Osteoblast (primary cell): Measurements from ENCODE around the gene GLRX.

DNA sequence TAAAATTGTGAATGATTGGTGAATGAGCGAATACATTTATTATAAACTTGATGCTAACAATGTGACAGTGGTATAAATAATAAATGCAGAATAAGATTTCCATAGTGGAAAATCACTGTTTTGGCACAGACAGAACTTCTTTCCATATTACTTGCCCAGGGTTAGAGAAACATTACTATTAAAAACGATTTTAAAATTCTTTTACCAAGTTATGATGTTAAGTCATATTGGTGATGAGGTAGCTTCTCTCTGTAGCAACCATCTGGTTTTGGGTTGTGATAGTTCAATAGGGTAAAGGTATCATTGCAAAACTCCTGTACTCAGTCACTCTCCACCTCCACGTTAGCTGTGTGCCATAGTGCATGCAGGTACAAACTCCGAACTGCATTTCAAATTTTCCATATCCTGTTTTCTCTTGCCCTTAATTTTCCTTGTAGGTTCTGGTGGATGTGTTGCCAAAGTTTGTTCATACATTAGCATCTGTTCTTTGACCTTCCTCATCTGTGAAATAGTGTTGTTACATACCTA is 53.0 kb upstream of the ARRDC3 start:
- CAGE, long polyA plus RNA: no peak
- RRBS: no CpG with 5 or more reads among the region's 4 CpGs

- CAGE, long polyA plus RNA: no peak
- RRBS: 4% methylated on average over 8 of the region's 25 CpGs
Measured at GRCh38 chr5:93578920-93579400, 4.1 kb upstream of the NR2F1 start.

- CAGE, long polyA plus RNA: no peak
- RRBS: no CpG with 5 or more reads among the region's 31 CpGs
Measured at GRCh38 chr5:93593243-93594182, 10.5 kb downstream of the NR2F1 start.

DNA sequence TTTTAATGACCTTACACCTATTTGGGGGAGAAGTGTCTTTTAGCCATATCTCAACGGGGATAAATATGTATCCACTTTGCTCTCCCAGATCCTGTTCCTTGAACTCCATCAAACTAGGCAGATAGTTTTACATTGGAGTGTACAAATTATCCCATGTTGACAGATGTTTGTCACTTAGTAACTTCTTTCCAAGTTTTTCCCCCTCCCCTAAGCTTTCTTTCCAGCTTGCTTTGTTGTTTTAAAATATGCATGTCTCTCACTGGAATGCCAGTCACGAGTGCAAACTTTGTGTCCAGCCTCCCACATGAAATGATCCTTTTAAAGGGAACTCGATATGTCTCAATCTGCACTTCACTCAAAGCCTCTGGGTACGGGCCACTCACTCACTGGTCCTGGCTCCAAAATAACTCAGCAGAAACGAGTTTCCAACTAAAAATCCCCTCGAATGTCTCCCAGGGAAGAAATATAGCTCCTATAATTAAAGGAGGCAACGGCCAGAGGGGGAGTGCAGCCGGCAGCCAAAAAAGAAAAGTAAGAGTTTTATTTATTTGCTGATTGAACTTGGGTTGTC is 17.4 kb downstream of the NR2F1 start:
- CAGE, long polyA plus RNA: no peak
- RRBS: no CpG with 5 or more reads among the region's 8 CpGs

GRCh38 chr5:93620847-93622046 is 38.2 kb downstream of the NR2F1 start:
- CAGE, long polyA plus RNA: no peak
- RRBS: 6% methylated on average over 23 of the region's 94 CpGs

DNA sequence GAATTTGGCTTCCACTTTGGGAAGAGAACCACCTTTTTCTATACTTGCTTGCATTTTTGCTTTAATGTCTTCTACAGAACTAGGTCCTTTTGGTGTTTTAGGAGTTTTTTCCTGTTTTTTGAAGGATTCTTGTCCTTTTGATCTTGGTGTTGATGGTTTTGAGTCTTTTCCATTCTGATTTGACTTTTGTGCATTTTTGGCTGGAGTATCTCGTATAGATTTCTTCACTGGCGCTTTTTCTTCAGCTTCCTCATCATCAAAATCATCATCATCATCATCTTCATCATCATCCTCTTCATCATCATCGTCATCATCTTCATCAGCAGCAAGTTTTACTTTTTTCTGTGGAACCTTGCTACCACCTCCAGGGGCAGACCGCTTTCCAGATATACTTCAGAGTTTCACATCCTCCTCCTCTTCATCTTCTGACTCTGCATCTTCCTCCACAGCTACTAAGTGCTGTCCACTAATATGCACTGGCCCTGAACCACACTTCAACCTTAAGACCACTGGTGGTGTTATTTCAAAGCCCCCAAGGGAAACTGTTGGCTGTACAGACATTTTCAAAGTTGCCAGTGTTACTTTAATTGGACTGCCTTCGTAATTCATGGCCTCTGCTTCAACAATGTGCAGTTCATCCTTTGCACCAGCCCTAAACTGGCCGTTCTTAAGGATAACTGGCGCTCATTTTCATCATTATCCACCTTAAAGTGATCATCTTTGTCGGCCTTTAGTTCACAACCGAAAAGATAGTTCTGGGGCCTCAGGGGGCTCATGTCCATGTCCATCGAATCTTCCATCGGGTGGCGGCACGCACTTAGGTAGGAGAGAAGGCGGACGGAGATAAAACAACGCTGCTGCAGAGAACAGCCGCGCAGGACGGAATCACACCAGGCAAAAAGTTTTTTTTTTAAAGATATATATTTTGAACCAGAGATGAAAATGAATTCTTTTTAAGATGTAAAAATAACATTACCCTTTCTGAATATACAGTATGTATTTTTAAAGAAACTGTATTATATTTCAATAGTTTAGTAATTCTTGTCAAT is 58.2 kb downstream of the POU5F2 start:
- CAGE, long polyA plus RNA: no peak
- RRBS: no CpG with 5 or more reads among the region's 19 CpGs

DNA sequence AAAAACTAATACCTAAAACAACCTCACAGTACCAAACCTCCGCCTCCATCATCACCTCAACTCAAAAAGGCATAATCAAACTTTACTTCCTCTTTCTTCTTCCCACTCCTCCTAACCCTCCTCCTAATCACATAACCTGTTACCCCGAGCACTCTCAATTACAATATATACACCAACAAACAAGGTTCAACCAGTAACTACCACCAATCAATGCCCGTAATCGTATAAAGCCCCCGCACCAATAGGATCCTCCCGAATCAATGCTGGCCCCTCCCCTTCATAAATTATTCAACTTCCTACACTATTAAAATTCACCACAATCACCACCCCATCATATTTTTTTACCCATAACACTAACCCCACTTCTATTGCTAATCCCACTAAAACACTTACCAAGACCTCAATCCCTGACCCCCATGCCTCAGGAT is 49.6 kb downstream of the KIAA0825 start:
- CAGE, long polyA plus RNA: no peak
- RRBS: no CpG with 5 or more reads among the region's 6 CpGs

- CAGE, long polyA plus RNA: no peak
- RRBS: no CpG with 5 or more reads among the region's 6 CpGs
Measured at GRCh38 chr5:94894396-94895071, 276.1 kb downstream of the SLF1 start.

GRCh38 chr5:95081371-95081996 is 203.4 kb downstream of the MCTP1 start:
- CAGE, long polyA plus RNA: no peak
- RRBS: no CpG with 5 or more reads among the region's 5 CpGs

- CAGE, long polyA plus RNA: no peak
- RRBS: no CpG with 5 or more reads among the region's 4 CpGs
Measured at GRCh38 chr5:95666988-95667917, 15.5 kb downstream of the SPATA9 start.

DNA sequence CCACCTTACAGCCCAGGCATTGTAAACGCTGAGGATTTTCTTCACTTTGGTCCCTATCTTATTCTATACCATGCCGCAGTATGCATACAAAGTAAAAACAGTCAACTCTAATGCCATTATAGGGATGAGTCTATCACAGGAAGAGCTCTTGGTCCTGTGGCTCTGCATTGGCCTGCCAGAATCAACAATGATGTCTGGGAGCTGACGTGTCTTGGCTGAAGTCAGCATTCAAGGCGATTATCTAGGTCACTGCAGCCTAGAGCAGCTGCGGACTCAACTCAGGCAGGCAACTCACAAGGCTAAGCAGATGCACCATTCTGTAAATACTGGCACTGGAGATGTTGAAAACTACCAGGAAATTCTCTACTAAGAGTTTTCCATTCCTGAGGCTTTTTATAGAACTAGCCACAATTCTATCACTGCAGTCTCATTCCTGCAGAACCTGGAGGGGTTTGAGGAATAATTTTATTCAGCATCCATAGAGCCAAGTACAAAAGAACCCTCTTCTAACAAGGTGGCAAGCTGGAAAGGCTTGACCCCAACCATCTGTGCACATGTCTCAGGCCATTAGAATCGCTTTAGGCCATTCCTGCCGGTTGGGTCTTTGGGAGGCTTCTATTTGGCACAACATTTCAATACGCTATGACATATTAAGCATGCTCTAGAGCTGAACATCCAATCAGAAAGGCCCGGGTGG is 13.2 kb downstream of the SPATA9 start:
- CAGE, long polyA plus RNA: no peak
- RRBS: 80% methylated on average over 2 of the region's 9 CpGs

DNA sequence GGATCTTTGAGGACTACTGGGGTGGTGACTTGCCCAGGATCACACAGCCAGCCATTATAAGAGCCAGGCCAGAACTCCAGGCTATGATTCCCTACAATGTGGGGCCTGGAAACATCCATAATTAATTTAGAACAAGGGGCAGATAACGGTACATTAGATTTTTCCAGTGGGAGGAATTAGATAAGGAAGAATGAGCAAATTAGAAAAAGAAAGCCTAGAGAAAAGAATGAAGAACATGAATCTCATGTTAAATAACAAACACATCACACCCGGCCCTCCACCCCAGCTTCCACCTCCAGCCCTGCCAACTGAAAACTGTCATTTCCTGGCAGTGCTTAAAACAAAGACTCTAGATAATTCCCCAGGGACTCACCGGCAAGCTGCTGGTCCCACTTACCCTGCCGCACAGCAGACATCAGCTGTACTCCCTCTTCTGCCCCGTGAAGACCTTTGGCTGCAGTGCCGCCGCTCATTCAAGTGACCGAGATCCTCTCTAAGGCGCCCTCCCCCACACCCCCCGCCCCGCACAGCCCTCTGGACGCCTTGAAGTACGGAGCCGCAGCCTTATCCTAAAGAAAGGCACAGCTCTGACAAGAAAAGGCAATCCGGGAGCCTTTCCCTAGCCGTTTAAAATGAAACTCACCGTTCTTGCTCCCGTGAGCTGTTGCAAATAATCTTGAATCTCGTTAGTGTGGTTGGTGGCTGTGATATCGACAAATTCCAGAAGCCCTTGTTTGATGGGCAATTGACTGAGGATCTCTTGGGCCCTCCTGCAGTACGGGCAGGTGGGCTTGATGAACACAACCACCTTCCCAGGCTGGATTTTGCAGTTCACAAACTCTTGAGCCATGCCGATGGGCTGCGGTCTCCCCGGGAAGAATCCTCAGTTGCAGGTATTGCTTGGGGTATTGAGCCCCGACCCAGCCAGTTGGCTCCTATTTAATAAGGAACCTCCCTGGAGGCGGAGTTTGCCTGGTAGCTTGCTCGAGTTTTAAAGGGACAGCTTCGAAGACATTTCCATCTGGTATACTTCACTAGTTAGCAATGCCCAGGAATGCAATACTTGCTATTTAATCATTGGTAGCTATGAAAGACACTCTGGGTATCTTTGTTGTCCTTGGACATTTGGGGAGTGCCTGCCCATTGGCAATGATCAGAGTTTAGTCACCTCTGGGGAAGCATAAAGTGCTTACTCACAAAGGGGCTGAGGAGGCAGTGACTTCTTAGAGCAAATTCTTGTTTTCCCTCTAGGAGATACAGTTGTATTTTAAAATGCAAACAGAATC is at the start of gene GLRX:
Gene GLRX, minus strand, starts transcription at position 914 of the 1,286 bp plus-strand sequence.
- CAGE, long polyA plus RNA: start-site peak on the minus strand centred at position 901 of the sequence, 39 bp wide, 1,191 and 990 reads in 2 replicates
- RRBS: 0% methylated on average over 2 of the region's 28 CpGs

- CAGE, long polyA plus RNA: no peak
- RRBS: no CpG with 5 or more reads among the region's 5 CpGs
Measured at GRCh38 chr5:95836440-95837326, 14.2 kb upstream of the GLRX start.

- CAGE, long polyA plus RNA: no peak
- RRBS: no CpG with 5 or more reads among the region's 31 CpGs
Measured at GRCh38 chr5:95858552-95859720, 36.4 kb upstream of the GLRX start.

- CAGE, long polyA plus RNA: no peak
- RRBS: no CpG with 5 or more reads among the region's 12 CpGs
Measured at GRCh38 chr5:95898053-95899077, 63.3 kb downstream of the ELL2 start.

GRCh38 chr5:95939523-95940177 is 22.0 kb downstream of the ELL2 start:
- CAGE, long polyA plus RNA: no peak
- RRBS: no CpG with 5 or more reads among the region's 3 CpGs

DNA sequence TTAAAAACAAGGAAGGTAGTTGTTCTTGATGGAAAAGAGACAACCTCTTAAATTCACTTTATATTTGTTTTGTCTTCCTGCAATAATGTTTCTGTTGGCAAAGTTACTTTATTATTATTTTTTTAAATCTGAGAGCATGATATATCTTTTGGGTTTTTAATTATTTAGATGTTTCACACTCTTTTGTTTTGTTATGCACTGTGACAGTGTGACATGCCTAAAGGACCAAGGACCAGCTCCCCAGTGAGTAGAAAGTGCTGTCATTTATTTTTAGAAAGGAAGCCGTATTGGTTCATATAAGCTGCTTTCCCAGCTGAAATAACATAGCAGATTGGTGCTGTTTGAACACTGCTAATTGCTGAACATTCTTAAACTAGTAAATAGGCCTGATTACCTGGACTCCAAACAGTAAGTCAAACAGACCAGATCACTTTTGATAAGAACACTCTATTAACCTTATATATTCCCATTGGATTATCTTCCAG is 27.6 kb upstream of the ELL2 start:
- CAGE, long polyA plus RNA: no peak
- RRBS: no CpG with 5 or more reads among the region's 1 CpG

DNA sequence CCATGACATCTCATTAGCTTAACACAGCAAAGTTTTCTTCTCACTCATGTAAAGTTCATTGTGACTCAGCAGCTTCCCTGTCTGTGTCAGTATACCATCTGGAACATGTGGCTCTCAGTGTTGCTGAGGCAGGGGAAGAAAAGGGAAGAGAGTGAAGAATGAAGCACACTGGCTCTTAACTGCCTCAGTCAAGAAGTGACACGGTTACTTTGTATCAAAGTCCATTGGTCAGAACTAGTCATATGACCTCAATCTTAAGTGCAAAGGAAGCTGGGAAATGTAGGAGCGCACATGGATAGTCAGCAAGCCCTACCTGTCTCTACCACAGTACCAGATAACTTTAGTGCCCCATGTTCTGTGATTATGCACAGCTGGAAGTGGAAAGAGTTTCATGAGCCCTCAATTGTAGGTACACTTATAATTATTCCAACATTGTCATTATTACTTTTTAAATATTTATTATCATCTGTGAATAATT is 185.1 kb upstream of the ELL2 start:
- CAGE, long polyA plus RNA: no peak
- RRBS: no CpG with 5 or more reads among the region's 2 CpGs

- CAGE, long polyA plus RNA: no peak
- RRBS: no CpG with 5 or more reads among the region's 2 CpGs
Measured at GRCh38 chr5:96235153-96235683, 197.8 kb downstream of the PCSK1 start.

GRCh38 chr5:96235780-96235993 is 197.4 kb downstream of the PCSK1 start:
- CAGE, long polyA plus RNA: no peak
- RRBS: no CpG with 5 or more reads among the region's 3 CpGs